Endodermal cell (in vitro differentiated cells): ENCODE measurements around a stretch of chr9.

DNA sequence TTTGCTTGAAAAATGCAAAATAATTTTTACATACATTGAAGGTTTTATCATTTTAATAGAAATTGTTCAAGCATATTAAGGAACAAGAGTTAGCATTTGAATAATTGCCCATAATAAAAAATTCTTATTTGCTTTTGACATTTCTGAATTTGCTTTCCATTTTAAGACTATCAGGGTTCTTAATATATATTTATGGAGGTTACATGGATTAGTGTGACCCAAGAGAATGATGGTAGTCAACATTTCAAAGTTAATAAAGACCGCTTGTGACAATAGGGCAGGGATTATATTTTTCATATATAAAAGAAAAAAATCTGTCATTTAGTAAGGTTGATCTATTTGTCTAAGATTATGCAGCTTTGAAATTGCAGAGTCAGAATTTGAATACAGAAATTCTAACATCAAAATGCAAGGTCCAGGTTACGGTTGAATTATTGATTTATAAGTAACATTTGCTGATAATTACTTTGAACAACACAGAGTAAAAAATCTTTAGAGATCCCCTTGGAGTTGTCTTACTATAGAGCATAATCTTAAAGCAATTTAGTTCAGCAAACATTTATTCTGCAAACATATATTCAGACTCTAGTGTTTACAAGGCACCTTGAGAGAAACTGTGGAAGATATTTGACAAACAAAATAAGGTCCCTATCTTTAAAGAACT, 12.8 kb downstream of the ANXA1 start:
- PRO-cap: no peak

DNA sequence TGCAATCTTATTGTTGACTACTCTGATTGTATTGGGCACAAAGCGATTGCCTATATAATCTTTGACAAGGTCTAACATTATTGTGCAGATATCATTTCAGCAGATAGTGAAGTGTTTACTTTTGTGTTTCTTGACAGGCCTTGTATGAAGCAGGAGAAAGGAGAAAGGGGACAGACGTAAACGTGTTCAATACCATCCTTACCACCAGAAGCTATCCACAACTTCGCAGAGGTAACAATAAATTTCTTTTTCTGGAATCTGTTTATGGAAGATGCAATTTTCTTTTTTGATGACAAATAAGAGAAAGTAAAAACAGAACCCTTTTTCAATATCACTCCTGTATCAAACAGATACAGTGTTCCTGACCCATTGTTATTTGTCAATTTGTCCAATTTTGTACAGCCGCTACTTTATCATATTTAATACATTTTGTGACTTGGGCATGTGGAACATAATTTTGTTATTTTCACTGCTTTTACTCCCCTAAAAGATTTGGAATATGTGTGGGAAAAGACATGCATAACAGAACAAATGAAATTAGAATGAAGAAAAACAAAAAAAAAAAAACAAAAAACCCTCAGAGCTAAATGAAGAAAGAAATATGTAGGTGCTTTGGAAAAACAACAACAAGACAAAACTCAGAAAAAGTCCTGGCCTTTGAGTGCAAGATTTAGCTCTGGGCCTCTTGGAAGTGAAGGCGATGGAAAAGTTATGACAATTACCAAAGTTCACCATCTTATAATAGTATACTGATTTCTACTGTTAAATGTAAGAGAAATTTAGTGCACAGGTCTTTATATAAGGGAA, 13.5 kb downstream of the ANXA1 start:
- PRO-cap: no peak

DNA sequence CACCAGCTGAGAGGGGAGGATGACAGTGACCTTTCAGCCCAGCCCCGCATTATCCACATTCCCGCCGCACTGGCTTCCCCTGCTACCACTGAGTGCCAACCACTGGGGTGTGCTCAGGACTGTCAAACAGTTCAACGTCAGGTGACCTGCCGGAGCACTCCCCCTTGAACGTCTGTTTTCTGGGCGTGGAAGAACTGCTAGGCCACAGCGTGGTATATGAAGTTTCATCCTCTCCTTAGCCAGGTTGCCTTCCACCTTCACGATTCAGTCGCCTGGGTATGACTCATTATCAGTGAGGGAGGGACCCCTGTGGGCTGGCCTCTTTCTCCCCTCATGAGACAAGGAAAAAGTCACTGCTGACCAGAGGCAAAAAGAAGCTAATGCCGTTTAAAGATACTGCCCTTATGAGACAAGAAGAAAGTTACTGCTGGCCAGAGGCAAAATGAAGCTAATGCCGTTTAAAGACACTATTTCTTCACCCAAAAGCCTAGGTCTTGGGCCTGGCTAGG, 4.7 kb downstream of the NMRK1 start:
- PRO-cap: no peak

- PRO-cap: no peak
Measured at GRCh38 chr9:75229805-75230346, 141.6 kb downstream of the OSTF1 start.

DNA sequence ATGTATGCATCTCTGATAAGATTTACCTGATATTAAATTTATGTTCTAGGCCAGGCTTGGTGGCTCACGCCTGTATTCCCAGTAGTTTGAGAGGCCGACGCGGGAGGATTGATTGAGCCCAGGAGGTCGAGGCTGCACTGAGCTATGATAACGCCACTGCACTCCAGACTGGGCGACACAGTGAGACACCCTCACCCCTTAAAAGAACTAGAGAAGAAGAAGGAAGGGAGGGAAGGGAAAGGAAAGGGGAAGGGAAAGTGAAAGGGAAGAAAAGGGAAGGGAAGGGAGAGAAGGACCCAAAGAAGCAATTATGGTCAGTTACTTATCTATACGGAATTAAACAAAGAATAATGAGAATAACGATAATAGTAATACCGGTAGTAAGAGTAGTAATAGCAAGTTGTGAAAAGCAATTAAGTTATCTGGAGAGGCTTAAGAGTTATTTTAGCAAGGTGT, 1.2 kb upstream of the RFK start:
- PRO-cap: no peak

GRCh38 chr9:76401905-76402350, 7.7 kb upstream of the RFK start:
- PRO-cap: no peak

- PRO-cap: unidirectional peak, minus-strand start at chr9:76460451
Measured at GRCh38 chr9:76460357-76460549, 1.3 kb downstream of the GCNT1 start.

DNA sequence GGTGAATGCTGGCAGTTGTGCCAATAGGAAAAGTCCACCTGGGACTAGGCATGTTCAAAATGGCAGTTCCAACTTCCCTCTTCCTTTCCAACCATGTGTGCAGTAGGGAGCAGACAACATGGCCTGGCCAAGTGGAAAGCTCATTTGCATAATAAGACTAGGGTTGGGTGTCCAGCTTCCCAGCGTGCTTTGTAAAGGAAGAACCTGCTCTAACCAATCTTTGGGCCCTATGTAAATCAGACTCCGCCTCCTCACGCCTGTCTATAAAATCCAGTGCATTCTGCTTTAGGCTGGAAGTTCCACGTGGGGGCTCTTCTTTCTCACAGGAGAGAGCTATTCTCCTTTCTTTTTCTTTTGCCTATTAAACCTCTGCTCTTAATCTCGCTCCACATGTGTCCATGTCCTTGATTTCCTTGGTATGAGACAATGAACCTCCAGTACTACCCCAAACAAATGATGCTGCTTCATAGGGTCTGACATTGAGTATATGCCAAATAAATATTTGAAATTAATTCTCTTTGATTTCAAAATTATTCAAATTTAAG, 83.4 kb downstream of the GCNT1 start:
- PRO-cap: no peak

DNA sequence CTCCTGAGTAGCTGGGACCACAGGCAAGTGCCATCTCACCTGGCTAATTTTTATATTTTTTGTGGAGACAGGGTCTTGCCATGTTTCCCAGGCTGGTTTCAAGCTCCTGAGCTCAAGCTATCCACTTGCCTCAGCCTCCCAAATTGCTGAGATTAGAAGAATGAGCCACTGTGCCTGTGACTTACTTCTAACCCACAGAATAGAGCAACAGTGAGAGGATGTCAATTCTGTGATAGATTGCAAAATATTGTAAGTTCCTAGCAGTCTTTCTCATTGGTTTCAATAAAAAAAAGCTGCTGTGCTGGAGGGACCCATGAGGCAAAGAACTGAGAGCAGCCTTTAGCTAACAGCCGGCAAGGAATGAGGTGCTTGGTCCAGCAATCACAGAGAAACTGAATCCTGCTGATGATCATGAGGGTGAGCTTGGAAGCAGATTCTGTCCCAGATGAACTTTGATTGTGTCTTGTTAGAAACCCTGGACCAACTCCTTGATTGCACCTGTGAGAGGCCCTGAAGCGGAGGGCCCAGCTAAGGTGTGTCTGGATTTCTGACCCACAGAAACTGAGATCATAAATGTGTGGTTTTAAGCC, 149.7 kb downstream of the GCNT1 start:
- PRO-cap: no peak

DNA sequence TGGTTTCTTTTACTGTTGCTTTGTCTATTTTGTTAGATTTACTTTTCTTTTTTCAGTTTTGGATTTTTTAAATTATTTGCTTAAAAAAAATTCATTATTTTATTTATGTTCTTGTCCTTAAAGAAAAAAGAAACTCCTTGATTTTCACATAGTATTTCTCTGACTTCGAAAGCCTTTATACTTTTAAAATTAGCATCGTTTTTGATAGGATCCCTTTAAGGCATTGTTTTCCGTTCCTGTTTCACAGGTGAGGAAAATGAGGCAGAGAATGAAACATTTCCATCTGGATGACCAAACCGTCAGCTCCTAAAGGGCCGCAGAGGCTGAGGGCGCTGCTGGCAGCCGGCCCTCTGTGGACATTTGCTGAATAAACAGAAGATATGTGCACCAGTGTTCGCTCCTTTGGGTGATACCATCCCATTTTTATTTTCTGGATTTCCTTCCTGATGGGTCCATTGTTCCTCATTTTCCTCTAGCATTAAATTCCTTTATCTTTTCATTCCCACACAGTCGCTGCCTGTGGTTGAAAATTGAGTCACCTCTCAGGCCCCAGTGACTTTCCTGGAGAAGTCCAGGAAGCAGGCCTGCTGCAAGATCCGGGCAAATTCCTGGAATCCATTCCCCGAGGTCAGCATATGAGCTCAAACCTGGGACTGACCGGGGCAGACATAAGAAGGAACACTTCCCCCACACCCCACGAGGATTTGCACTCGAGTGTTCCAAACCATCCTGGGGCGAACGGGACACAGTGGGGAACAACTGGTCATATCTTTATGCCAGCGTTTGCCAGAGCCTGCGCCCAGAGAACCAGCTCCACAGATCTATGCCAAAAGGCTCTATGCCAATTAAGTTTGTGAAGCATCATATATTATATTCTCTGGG, 218.5 kb downstream of the GCNT1 start:
- PRO-cap: no peak

DNA sequence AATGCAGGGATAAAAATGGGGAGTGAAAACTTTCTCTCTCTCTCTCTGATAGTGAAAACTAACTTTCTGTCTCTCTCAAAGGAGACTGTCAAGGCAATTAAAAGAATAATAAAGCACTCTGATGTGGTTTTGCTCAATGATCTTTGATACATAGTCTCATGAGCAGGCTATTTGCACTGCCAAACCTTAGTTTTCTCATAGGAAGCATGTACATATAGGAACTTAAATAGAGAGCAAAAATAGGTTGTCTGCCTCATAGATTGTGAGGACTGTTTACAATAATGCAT, 82.1 kb downstream of the VPS13A start:
- PRO-cap: no peak

DNA sequence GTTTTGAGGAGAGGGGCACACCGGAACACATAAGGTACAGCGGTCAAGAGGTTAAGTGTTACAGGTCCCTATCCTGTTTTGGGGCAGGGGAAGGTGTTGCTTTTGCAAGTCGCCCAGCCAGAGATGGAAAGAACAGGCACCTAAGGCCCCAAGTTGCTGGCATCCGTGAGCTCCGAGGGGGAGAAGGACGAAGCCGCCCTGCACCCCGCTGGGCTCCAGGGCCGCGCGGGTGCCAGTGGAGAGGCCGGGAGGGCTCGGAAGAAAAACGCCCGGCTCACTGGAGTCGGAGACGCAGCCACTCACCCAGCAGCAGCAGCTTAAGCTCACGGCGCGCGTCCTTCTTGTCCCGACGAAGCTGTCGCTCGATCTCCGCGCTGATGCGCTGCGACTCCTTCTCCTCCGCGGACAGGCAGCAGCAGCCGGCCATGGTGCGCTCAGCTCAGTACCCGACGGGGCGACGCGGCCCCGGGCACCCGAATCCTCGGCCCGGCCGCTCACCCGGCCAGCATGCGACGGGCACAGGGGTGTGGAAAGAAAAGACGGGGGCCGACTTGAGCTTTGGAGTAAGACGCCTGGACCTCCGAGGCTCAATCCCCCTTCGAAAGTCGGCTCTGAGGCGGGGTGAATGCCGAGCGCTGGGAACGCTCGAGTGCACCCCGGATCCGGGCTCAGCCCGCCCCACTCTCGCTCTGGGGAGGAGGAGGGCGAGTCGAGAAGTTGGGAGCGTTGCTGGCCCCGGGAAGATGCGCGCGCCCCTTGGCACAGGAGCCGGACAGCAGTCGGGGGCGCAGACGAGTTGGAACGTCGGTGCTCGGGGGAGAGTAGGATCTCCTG, 538 bp downstream of the GNA14 start:
- PRO-cap: no peak

DNA sequence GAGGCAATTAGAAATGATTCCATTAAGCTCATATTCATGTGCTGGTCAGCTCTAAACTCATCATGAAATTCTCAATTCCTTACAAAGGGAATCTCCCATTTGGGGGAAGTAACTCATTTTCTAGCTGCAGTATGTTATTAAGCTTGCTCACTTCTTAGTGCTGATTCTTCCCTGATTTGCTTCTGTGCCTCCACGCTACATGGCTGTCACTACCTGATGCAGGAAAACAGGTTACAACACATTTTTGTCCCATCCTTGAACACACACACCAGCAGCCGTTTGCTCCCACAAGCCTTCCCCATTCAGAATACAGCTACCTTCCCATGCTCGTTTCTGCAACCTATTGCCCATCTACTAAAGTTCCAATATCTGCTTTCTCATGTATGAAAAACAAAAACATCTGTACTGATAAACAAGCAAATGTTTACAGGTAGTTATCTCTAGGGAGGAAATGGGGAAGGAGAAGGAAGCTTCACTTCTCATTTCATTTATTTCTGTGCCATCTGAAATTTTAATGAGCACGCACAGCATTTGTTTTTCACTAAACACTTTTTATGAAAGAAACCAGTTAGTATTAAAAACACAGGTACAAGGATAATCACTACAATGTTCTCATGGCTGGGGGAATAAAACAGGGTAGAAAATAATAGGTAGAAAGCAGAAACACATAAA, 81.3 kb downstream of the GNAQ start:
- PRO-cap: no peak

GRCh38 chr9:78030578-78031091, 976 bp downstream of the GNAQ start:
- PRO-cap: no peak

GRCh38 chr9:79013788-79014195, 558.0 kb upstream of the TLE4 start:
- PRO-cap: no peak

GRCh38 chr9:79256731-79257255, 315.0 kb upstream of the TLE4 start:
- PRO-cap: no peak

DNA sequence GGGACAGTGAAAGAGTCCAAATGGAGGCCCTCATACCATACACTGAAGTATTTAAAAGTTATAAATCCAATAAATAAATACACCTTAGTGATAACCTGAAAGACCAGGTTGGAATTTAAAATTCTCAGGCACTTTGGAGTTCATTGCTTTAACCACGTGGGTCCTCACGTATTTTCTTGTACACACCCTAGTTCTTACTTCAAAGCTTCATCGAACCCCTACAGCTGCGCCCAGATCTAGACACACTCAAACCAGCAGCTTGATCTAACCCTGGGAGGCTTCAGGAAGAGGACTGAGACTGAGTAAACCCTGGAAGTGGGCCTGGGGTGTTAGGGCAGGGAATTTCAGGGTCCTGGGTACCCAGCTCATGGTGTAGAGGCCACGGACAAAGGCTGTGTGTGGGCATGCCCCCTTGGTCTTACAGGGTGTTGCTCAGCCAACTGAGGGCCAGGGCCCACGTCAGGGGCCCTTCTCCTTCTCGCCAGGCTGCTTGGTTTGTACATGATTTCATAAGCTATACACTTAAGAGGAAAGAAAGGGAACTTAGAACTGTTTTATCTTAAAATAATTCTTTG, 95.2 kb downstream of the TLE4 start:
- PRO-cap: no peak

GRCh38 chr9:81565115-81565654, 124.2 kb downstream of the TLE1 start:
- PRO-cap: no peak

GRCh38 chr9:82369109-82369731, 380.6 kb downstream of the SPATA31D1 start:
- PRO-cap: no peak

DNA sequence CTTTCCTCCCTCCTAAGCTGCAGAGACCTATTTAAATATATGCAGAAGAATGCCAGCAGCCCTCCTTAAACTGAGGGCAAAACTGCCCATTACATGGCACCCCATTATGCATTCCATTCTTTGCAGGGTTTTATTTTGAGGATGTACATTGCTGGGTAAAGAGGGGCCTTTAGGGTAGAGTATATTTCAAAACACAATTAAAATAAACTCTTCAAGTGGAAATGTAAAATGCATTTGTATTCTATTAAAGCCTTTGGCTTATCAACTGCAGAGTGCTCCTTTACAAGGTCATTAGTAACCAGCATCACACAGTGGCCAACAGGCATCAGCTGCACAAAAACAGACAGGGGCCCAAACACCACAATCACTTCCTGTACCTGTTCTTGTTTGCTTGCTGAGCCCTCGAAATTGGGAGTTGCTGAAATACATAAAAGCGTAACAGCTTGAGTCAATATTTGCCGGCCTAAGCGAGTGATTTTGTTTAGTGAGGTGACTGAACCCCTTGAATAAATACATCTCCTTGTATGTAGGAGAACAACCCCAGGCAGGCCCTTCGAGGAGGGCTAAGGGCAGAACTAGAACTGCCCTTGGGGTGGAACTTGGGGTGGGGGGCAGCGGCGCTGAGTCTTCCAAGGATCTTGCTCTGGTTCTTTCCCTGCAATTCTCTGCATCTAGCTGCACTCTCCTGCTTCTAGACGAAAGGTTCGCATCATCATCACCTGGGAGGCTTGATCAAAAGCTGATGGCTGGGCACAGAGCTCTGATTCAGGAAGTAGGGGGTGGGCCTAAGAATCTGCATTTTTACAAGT, 502.6 kb downstream of the RASEF start:
- PRO-cap: no peak